Colon Carcinoma Metastatic in the Lung (tissue), 2 donors: ENCODE data around the gene WDPCP.

GRCh38 chr2:62653840-62654078 is 51.8 kb upstream of the EHBP1 start:
- PRO-cap, 2 experiments: no peak in any of the 2 experiments

- PRO-cap, 2 experiments: no peak in any of the 2 experiments
Observed at GRCh38 chr2:62992557-62993229, 57.9 kb upstream of the OTX1 start.

- PRO-cap, 2 experiments: no peak in any of the 2 experiments
Observed at GRCh38 chr2:62993405-62993754, 57.2 kb upstream of the OTX1 start.

GRCh38 chr2:63044521-63044924 is 6.1 kb upstream of the OTX1 start:
- PRO-cap, 2 experiments: no peak in any of the 2 experiments

DNA sequence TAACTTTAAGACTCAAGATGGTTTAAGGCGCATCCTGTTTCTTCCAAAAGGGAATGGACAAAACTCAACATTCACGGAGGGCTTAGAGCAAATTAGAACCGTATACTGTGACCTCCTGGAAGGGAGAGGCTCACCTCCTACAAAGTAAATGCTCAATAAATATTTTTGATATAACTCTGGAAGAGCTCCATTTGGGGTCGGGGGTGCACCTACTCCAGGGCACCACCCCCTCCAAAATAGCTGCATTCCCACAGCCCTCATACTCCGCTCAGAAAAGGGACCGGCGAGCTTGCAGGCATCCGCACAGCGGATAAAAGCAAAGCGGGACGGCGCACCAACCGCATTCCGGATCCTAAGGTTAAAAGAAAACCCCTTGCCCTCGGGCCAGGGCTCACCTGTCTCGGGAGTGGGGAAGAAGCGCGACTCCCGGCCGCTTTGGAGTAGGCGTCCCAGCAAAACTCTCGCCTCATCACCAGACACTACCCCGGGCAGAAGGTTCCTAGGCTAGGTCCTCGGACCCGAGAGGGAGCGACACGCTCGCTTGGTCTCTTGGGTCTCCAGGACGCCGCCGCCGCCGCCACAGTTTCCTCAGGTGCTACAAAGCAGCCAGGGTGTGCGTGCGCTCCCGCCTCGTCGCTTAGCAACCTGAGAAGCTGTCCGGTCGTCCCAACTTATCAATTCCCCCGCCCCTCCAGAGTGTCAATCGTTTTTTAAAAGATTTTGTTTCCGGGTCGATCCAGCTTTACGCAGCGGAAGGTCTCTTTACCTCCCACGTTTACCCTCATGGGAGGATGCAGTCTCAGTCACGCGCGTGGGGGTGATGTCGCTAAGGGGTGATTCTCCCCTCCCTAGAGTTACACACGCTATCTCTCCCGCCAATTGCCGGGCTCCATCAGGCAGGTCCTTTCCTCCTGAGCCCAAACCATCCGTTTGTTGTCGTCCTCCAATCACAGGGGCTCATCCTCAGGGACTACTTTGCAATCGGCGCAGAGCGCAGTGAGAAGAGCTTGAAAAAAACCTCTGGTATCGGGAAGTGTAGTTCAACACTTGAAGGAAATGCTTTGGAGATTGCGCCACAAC is at the start of gene WDPCP:
TSS of gene WDPCP (minus strand) at position 676 of the 1,080 bp plus-strand sequence.
- PRO-cap, 2 experiments: peak in 2 of 2 experiments; most common plus-strand start position 739 of the sequence (in 1); most common minus-strand start position 693 of the sequence (in 2)

DNA sequence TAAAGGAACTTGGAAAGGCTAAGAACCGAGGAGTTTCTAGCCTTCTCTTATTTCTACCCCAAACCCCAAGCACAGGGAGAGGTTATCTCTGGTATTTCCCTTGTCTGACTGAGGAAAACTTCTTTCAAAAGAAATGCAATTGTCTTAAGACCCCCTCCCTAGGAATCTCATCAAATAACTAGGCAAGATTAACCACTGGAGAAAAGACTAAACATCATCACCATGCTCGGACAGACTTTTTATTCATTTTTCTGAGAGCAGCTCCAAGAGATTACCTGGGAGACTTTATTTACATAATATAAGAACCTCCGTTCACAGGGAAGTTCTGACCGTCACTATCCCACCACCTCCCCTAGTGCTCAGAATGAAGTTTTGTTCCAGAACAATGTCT is 25.0 kb downstream of the MDH1 start:
- PRO-cap, 2 experiments: no peak in any of the 2 experiments

GRCh38 chr2:63884819-63885150 is 43.1 kb downstream of the UGP2 start:
- PRO-cap, 2 experiments: no peak in any of the 2 experiments

GRCh38 chr2:64017609-64018101 is 1.6 kb downstream of the VPS54 start:
- PRO-cap, 2 experiments: no peak in any of the 2 experiments

DNA sequence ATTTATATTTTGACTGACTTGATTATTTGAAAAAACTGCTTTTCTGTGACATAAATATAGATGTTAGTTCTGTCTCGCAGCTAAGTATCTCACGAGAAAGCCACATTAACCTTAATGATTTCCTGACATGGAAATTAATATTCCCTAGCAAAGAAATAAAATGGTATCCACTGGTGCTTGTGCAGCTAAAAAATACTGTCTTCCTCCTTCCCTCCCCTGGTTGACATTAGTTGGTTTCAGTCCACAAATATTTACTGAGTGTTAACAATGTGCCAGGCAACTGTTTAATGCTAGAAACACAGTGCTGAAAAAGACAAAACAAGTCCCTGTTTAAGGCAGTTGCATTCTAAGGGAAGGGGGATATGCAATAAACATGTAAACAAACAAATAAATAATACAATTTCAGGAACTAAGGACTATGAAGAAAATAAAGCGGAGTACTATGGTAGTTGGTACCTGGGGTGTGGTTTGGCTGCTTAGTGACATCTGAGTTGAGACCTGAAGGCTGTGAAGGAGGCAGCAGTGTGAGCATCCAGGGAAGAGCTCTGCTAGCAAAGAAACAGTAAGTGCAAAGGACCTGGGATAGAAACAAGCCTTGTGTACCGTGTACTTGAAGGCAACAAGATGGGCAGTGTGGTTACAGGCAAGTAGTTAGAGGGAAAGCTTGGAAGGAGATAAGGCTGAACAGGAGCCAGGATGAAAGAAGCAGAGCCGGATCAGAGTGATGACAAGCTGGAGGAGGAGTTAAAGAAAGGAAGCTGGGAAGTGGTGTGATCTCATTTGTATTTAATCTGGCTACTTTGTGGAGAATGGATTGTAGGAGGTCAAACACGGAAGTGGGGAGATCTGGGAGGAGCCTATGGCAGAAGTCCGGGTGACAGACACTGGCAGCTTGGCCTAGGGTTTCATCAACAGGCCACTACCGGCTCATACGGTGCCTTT is 44.5 kb upstream of the VPS54 start:
- PRO-cap, 2 experiments: peak in 2 of 2 experiments; most common plus-strand start position 865 of the sequence (in 2)

DNA sequence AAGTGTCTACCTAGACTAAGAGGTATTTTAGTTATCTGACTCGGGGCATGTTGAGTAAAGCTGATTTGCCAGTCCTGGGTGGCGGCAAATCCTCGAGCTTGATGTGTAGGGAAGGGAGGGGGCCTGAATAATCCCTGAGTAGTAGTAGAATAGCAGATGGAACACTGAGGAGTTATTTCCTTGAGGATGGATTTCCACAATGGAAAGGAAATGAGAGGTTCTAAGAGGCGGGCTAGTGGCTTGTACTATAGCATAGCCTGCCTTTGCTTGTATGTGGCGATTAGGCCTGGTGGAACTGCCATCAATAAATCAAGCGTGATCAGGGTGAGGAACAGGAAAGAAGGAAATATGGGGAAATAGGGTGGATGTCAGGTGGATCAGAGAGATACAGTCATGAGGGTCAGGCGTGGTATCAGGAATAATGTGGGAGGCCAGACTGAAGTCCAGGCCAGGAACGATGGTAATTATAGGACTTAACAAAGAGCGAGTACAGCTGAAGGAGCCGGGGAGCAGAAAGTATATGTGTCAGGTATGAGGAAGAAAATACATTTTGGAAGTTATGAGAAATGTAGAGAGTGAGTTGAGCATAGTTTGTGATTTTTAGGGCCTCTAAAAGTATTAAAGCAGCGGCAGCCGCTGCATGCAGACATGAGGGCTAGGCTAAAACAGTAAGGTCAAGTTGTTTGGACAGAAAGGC is 57.5 kb upstream of the VPS54 start:
- PRO-cap, 2 experiments: no peak in any of the 2 experiments

DNA sequence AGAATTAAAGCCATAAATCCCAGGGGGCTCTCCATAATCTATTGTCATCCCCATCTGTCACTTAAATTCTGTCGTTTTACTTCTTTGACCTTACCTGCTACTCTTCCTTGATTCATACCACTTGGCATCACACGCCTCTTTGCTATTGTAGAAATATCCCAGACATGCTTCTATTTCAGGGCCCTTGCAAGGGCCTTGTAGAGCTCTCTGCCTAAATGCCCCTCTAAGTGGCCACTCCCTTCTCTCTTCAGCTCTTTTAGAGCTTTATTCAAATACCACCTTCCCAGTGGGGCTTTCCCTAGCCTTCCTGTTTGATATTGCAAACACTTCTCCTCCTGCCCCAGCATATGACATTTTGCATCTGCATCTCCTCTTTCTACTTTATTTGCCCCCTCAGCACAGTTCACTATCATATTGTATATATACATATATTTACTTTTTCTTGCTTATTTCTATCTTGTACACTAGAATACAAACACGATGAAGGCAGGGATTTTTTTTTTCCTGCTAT is 54.0 kb downstream of the PELI1 start:
- PRO-cap, 2 experiments: no peak in any of the 2 experiments

DNA sequence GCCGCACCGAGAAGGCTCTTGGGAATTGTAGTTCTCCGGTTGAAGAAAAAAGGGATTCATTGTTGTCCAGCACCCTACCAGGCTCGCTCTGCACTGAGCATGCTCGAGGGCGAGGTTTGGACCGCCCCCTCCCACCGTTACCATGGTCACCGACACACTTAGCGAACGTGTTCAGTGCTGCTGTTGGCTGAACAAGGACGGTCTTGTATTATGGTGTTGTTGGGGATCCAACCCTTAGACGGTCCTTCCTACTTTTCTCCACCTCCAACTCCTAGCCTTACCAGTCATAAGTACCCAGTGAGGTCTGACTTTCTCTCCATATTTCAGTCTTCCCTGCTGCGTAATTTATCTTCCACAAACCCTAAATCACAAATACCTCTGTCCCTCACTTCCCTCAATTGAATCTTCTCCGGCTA is 298 bp upstream of the PELI1 start:
- PRO-cap, 2 experiments: peak in 2 of 2 experiments; most common plus-strand start position 174 of the sequence (in 2)

DNA sequence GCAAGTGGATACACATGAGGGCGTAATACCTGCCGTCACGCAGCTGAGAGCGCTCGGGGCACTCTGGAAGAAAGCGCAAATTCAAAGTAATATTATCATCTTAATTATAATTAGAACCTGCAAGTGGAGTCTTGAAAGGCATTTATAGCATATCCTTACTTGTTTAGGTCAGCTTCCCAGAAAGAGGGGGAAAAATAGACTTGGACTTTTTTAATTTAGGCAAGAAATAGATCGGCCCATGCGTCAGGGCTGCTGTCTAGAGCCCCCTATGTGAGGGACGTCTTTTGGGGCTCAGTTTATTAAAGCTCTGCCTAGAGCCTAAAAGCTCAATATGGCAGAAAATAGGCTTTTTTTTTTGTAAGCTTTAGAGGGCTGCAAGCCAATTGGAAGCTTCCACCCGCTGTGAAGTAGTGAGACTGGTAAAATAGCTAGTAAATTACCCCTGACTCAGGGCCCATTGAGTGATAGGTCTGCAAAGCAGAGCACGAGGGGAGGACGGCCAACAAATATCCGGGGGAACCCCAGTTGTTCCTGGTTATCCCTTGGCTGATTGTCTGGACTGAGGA is 142.2 kb upstream of the LGALSL start:
- PRO-cap, 2 experiments: no peak in any of the 2 experiments

DNA sequence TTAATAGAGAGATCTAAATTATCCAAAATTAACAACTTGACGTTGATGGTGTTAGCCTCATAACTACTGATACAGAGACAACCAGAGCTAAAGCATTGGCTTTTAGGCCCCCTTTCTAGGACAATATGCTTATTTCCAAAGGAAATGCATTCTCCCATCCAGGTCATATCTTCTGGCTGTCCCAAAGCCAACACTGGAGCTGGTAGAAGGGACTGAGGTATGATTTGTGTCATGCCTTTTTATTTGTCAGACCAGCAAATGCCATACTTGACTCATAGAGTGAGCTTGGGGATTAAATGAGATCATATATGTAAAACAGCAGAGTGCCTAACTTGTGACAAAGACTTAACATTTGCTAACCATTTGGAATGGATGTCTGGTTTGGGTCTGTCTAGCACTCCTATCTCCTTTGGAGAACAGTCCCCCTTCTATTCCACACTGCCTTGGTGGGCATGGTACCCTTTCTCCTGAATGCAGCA is 128.6 kb upstream of the LGALSL start:
- PRO-cap, 2 experiments: no peak in any of the 2 experiments

GRCh38 chr2:64329746-64330469 is 124.1 kb upstream of the LGALSL start:
- PRO-cap, 2 experiments: peak in 1 of 2 experiments; most common plus-strand start chr2:64330158 (in 1)

DNA sequence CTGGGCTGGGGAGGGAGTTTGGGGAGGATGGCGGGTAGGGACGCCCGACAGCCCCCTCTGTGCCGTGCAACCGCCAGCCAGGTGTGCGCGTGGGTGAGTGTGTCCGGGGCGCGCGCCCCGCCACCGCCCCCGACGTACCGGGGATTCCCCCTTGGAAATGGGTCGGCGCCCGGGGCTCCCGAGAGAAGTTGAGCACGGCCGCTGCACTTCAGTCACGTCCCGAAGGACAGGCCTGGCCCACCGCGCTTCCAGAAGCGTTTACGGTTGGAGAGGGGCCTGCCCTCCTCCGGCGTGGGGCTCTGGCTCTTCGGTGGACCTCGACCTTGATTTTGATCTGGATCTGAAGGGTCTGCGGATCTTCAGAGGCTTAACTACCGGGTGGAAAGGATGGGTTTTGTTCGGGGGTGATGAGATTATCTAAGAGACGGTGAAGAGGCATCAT is 843 bp downstream of the LGALSL start:
- PRO-cap, 2 experiments: no peak in any of the 2 experiments

DNA sequence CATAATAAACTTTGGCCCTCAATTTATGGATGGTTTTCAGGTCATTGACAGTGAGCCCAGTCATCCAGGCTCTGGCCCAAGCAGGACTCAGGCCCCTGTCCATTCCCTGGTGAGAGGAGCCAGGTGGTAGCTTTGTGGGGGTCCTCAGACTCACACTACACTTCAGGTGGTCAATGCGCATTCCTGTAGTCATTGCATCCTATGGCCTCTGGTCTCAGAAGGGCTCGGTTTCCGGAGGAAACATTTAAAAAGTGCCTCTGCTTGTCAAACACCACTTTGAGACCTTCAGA is 20.2 kb downstream of the LGALSL start:
- PRO-cap, 2 experiments: no peak in any of the 2 experiments

DNA sequence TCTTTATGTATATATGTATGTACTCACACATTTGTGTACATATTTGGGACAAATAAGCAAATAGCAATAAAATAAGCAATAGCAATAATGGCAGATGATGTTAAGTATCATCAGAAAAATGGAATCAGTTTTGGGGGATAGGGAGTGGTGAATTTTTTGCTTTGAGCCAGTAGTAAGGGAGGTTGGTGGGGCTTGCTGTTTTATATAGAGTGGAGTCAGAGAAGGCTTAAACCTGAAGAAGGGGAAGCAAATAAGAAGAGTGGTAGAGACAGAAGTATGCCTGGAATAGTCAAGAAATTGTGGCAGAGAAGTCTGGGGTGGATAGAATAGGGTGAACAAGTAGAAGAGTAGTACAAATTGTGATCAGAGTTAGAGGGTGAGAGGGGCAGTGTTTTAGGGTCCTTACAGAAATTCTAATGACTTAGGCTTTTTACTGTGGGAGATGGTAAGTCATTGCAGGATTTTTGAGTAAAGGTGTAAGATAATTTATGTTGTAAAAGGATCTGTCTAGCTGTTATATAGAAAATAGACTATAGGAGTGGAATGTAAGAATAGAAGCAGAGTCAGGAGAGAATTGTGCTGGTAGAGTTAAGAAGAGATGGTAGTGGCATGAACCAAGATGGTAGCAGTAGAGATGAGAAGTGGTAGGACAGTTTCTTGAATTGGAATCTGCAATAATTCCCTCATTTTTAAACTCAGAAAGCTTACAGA is 4.4 kb downstream of the AFTPH start:
- PRO-cap, 2 experiments: no peak in any of the 2 experiments

DNA sequence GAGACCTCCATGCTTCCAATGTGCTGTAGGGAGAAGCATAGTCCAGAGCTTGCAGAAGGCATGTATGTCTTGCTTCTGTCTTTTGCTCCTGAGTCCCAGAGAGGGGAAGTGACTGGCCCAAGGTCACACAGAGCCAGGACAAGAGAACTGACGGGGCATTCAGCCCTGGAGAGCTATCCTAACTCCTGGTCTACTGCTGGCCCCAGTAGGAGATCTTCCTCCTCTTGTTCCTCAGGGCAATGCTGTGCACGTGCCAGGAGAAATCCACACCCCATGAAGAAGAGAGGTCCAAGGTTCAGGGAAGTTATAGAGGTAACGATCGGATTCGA is 26.0 kb downstream of the SERTAD2 start:
- PRO-cap, 2 experiments: no peak in any of the 2 experiments

DNA sequence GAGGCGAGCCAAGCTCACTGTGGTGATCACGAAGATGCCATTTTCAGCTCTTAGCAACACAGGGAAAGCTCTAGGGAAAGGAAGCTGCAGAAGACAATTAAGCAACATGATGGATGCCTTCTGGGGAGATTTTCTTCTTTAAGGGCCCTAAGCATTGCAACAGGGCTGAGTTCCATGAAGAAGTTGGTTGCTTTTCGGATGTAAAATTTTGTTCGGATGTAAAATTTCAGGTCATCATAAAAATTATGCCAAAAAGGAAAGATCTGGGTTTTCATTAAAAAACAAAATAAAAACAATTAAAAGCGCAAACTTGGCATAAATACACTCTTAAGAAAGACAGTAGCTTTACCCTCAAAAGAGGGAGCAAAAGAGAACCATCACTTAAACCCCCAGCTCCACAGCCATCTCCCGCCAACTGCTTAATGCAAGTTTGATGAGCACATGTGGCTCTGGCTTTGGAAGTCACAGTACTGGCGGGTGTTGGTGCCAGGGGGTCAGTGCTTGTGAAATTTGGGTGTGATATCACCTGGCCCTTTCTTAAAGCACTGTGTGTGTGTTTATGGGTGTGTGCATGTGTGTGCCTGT is 19.1 kb downstream of the SERTAD2 start:
- PRO-cap, 2 experiments: no peak in any of the 2 experiments